Mesenchymal stem cell of adipose (primary cell): ENCODE measurements around the gene CRYBA4.

DNA sequence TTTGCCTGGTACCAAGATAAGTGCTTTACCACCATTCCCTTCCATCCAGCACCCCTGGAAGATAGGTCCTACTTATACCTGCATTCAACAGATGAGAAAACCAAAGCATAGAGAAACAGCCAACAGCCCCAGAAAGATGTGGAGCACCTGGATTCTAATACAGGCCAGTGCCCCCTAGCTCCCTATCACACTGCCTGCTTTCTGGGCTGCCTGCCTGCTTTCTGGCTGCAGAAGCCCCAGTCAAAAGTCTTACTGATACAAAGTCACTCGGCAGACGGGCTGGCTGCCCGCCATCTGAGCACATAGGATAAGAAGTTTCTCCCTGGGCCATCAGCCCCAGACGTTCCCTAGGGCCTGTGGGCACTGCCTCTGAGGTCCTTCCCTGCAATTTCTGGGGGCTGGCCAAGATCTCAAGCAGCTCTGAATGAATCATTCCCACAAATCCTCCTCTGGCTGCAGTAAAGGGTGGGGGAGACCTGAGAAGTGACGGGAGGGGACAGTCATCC is 4.9 kb downstream of the TPST2 start:
- CAGE, long polyA plus RNA, result no peak

GRCh38 chr22:26621815-26622331 is at the start of gene CRYBA4:
CRYBA4 (plus strand) TSS chr22:26621963.
- CAGE, long polyA plus RNA, result no peak

DNA sequence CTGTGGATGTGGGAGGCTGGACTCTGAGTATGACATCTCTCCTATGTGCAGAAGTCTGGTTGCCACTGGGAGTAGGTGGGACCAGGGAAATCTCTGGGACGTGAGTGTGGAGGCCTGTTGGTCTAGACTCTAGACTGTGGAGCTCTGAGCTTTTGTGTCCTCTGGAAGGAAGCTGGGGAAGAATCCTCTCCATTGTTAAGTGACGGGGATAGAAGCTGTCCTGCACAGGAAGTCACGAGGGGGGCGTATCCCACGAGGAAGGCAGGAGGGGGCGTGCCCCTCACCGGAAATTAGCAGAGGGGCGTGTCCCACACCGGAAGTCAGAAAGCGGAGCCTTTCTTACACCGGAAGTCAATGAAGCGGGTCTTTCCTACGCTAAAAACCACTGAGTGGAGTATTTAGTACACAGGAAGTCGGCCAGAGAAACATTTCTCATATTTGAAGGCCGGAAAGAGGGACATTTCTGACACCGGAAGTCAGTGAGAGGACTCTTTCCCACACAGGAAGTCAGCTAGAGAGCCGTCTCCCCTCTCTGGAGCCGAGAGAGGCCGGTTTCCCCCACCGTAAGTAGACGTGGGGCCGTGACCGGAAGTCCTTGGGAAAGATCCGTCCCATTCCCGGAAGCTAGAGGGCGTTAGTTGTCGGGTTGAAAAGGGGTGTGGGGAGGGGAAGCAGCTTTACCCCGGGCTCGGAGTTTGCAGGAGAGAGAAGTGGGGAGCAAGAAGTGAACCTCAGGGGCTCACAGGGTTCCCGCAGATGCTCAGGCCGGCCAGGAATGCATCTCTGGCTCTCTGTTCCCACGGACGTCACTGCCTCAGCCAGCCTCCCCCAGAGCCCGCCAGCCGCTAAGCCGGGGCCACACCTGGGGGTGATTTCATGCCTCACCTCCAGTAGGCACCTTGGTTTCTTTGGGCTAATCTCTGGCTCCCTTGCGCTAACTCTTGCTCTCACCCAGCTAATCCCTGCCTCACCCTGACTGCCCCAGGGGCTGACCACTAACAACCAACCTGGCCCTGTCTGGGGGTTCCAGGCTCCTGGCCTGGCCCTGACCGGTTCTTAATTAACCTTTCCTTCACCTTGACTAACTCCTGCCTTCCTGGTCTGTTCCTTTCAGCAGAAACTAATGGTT is 51.0 kb downstream of the CRYBA4 start:
- CAGE, long polyA plus RNA, result no peak

DNA sequence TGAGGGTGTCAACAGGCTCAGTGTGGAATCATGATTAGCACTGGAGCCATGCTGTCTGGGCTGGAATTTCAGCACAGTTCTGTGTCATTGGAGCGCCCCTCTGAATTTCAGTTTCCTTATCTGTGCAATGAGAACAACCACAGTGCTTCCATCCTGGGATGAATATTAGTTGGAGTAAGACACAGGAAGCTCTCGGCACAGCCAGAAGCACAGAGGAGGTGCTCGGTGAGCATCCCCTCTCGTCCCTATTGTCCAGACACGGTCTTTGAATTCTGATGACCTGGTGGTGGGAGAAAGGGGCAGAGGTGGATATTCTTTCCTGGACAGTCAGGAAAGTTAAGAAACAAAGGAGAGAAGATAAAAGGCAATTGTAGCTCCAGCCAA is 92.4 kb downstream of the CRYBA4 start:
- CAGE, long polyA plus RNA, result no peak

- CAGE, long polyA plus RNA, result no peak
Measured at GRCh38 chr22:26892357-26893298, 270.9 kb downstream of the CRYBA4 start.

GRCh38 chr22:27195085-27195477 is 573.3 kb downstream of the CRYBA4 start:
- CAGE, long polyA plus RNA, result no peak

DNA sequence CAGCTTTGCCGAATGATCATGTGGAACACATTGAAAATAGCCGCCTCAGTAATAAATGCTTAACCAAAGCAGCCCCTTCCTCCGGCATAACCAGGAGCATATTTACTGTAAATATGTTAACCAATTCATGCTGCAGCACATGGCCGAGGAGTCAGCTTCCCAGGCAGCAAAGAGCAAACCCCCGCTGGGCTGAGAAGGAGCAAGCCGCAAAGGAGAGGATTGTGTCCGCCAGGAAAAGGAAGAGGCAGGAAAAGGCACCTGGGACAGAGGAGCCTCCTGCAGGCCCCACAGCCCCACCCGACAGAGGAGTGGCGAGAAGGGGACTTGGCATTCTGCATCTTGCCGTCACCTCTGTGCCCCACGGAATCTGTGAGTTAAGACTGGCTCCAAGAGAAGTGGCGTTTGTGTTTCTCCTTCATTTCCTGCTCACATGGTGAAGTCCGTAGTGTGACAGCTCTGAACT is 489.9 kb downstream of the MN1 start:
- CAGE, long polyA plus RNA, result no peak

GRCh38 chr22:27372911-27373846 is 428.4 kb downstream of the MN1 start:
- CAGE, long polyA plus RNA, result no peak

DNA sequence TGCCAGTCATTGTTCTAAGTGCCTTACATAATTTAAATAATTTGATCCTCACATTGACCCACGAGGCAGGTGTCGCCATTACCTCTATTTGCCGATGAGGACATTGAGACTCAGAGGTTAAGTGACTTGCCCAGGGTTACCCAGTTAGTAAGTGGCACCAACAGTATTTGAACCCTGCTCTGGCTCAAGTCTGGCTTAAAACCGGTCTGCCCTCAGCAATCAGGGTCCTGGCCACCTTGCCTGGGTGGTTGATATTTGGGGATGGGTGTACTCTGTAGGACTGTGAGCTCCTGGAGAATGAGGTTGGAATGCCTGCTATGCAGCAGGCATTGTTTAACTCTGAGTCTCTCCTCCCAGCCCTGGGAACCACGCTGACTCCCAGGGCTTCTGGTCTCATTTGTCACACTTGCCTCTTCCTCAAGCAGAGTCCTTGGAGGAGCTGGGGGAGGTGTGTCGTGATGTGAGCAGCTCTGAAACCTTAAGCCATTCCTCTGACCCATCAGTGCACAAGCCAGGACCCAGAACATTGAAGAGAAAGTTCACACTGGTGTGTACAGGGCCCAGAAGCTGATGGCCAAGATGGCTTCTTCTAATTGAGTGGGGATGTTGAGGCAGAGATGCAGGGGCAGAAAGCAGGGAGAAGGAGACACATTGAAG is 340.1 kb downstream of the MN1 start:
- CAGE, long polyA plus RNA, result no peak

GRCh38 chr22:27581727-27581897 is 219.9 kb downstream of the MN1 start:
- CAGE, long polyA plus RNA, result no peak

DNA sequence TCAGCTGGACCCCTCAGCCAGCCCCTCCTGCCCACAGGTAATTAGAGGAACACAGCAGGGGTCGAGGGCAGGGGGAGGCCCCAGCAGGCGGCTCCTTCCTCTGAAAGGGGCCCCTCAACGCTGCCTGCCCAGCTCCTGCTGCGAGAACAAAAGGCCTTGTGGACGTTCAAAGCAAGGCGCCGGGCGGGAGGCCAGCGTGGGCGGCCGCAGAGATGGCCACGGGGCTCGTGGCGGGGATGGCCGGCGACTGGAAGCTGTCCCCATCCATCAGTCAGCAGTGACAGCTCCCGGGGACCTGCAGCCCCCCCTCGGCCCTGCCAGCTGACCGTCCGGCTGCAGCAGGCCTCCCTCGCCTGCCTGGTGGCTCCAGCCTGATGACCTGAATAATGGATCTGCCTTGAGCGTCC is 159.4 kb downstream of the MN1 start:
- CAGE, long polyA plus RNA, result no peak

- CAGE, long polyA plus RNA, result no peak
Measured at GRCh38 chr22:27775231-27775689, 26.3 kb downstream of the MN1 start.

GRCh38 chr22:27851524-27852234 is 50.1 kb upstream of the MN1 start:
- CAGE, long polyA plus RNA, result no peak

- CAGE, long polyA plus RNA, result no peak
Measured at GRCh38 chr22:27865448-27865837, 53.6 kb downstream of the PITPNB start.

DNA sequence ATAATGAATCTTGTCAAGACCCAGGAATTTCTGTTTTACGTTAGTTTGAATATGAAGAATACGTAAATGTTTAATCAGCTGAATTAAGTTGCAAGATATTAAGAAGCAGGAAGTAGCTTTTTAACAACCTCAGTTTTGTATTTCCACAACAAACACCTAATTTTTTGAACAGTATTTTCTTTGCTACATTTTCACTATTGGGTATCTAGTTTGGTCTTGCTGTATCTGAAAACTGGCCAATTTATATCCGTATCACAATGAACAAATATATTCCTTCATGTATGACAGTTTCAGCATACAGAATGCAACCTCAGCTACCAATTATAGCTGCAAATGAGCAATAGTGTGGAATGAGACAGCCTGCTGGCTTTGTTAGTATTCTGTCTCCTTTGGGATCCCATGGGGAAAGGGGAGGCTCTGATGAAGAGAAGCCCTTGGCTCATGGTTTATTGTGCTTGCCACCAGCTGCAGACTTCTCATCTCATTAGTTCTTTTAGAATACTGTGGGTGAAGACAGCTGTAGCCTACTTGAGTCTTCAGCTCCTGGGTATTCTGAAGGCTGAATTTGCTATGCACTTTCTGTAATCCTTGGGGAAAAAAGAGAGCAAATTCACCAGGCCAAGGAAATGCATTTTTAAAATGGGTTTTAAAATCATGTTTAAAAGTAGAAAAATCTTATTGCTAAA is 42.4 kb downstream of the PITPNB start:
- CAGE, long polyA plus RNA, result no peak

- CAGE, long polyA plus RNA, result no peak
Measured at GRCh38 chr22:27882930-27883259, 36.2 kb downstream of the PITPNB start.

GRCh38 chr22:27895579-27896049 is 23.4 kb downstream of the PITPNB start:
- CAGE, long polyA plus RNA, result no peak

DNA sequence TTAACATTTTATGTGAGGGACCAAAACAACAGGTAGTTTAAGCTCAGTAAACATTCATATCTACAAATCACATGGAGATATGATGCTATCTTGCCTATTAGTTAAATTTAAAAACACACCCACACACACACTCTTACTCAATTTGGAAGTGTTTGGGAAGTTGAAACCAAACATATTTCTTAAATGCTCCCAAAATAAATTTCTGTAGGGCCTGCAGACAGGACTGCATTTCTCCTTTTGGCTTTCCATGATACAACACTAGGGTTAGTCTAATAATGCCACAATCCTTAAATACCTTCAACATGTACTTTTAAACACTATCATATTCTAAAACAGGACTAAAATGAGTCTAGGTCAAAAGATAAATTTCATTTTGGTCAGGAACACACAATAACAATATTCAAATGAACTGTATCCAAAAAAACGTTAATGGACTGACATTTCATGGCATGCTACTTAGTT is 6.9 kb downstream of the PITPNB start:
- CAGE, long polyA plus RNA, result no peak

DNA sequence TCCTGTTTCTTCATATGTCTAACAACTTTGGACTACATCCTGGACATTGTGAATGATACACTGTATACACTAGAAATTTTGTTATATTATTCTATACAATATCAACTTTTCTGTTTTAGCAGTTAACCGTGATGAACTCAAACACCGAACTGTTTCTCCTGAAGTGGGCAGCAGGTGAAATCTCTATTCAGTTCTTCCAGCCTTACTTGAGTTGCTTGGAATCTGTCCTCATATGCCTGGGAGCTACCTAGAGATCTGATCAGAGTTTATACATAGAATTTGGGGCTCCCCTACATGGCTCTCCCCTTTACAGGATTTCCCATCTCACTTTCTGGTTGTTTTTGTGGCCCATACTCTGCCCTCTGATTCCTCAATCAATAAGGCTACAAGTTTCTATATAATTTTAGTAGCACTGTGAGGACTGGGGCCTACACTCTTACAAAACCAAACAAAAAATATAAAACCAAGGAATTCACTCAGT is 362.6 kb upstream of the PITPNB start:
- CAGE, long polyA plus RNA, result no peak

GRCh38 chr22:28429090-28429879 is 250.4 kb downstream of the TTC28 start:
- CAGE, long polyA plus RNA, result no peak